Keratinocyte (primary cell): Measurements from ENCODE around the gene SMIM26.

DNA sequence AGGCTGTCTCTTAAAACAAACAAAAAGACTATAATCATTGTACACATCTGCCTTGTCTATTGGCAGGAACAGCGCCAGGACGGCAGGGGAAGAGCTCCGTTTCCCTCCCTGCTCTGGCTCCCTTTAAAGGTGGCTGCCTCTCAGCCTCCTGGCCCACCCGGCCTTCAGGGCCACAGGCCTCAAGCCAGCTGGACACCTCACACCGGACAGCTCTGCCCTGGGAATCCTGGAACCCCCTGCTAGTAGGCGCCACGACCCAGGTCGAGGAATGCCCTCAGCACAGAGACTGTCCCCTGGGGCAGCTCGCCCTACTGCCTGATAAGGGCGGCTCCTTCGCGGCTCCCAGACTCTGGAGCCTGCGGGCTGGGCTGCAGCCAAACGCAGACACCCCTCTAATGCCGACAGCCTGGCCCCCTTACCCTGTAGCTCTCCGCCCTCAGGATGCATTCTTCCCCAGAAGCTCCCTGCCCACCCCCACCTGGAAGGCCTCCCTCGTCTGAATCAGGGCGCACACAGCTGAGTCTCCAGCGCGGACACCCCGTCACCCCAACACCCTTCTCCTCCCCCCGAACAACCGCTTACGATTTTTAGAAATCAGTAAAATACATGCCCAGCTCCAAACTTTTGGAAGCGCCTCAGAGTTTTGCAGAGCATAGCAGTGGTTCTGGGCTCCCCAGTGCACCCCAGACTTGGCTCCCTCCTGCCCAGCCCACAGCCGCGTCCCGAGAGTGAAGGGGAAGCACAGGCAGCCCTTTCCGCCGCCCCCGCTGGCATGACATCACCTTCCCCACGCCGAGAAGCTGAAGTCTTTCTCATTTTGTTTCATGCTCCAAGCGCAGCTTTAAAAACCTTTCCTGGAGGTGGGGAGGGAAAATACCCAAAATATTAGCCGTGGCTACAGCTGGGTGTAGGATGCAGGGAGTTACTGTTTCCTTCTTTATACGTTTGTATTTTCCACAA is 73.3 kb downstream of the SNX5 start:
CAGE:
- cytosol, long polyA minus RNA = no peak
- cytosol, long polyA plus RNA = no peak
- long polyA plus RNA = no peak
- nucleus, long polyA minus RNA = no peak
- nucleus, long polyA plus RNA = no peak

DNA sequence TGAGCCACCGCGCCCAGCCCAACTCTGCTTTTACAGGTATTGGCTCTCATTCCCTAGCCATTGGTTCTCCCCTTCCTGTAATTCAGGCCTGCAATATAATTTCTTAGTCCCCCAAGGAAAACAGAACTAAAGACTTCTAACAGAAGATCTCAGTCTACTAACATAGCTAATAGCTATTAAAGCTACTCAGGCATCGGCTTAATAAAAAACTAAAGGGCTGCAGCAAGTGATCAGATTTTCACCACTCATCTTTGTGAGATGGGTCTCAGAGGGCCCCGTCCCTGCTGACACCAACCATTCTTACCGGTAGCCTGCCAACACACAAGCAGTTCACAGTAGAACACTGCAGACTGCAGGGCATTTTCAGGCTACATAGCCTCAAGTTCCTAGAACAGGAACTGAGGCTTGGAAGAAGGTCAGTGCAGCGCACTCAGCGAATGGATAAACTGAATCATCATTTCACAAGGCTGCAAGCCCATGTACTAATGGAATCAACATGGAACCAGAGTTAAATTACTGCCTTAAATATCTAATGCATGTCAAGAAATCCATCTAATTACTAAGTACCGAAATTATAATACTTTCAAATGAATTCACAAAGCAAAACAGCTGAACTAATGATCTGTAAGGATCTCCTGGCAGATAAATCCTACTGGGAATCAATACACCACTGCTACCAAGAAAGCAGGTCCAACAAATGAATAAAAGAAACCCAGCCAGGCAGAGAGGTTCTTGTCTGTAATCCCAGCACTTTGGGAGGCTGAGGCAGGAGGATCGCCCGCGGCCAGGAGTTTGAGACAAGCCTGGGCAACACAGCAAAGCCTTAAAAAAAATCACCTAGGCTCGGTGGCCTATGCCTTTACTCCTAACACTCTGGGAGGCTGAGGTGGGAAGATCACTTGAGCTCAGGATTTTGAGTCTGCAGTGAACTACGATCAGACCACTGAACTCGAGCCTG is 5.8 kb downstream of the SNX5 start:
CAGE:
- cytosol, long polyA minus RNA = no peak
- cytosol, long polyA plus RNA = no peak
- long polyA plus RNA = no peak
- nucleus, long polyA minus RNA = no peak
- nucleus, long polyA plus RNA = no peak

DNA sequence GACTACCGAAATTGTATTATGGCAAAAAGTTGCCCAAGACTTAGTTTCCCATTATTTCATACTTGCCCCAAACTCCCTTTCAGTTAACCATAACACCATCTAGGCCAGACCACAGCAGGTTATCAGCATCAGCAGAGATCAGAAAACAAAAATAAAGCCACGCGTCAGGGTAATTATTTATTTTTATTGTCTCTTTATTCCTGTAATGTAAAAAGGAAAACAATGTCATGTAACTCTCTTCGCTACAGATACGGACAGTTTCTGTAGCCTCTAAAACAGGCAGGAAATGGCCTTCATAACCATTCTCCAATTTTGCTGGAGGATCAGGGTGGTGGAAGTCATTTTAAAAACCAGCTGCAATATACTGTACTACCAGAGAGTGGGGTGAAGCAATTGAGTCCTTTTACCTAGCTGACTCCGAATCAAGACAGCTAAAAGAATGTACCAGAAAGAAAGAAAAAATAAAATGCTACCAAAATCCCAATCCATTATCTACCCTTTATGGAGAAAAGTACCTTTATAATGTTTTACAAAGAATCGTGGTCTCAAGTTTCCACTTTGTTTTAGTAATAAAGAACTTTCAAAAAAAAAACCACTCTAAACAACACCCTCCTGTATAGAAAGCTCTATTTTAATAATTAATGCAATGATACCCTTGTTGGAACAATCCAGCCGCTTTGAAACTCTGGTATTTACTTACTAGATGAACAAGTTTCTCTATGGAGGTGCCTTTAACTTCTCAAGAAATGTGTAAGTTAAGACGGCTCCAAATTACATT is 1.6 kb downstream of the SNX5 start:
CAGE:
- cytosol, long polyA minus RNA = no peak
- cytosol, long polyA plus RNA = no peak
- long polyA plus RNA = no peak
- nucleus, long polyA minus RNA = no peak
- nucleus, long polyA plus RNA = no peak

DNA sequence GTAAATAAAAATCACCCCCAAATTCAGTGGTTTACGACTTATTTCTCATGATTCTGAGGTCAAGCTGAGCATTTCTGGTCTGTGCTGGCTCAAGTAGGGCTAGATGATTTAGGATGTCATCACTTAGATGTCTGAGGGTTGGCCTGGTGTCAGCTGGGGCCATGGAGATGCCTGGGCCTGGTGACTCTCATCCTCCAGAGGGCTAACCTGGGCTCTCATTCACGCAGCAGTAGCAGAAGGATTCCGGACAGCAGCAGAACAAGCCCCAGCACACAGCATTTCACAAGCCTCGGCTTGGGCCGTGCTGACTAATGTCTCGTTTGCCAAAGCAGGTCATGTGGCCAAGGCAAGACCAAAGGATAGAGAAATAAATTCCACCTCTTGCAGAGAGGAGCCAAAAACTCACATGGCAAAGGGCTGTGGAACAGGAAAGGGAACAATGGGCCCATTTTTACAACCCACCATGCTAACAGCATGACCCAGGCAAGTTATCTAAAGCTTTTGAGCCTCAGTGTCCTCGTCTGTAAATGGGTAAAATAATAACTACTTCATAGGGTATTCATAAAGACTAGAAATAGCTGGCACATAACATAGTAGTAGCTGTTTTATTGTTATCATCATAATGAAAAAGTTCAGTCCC is 32.7 kb downstream of the MGME1 start:
CAGE:
- cytosol, long polyA minus RNA = no peak
- cytosol, long polyA plus RNA = no peak
- long polyA plus RNA = no peak
- nucleus, long polyA minus RNA = no peak
- nucleus, long polyA plus RNA = no peak

DNA sequence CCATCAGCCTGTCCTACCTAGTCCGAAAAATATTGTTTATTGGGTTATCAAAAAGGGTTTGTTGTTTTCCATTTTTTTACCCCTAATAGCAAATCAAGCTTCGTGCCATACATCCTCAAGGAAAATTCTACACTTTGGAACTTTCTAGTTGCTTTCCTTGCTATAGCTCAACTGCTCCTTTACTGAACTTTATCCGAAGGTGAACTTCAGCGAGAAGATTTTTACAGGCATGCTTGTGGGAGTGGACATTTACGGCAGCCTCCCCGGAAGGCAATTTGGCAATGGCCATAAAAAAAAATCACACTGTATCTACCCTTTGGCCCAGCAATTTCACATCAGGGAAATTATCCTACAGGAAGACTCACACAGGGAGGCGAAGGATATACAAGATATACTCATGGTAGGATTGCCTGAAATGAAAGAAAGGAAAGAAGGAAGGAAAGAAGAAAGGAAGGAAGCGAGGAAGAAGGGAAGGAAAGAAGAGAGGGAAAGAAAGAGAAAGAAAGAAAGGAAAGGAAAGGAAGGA is 25.9 kb downstream of the OVOL2 start:
CAGE:
- cytosol, long polyA minus RNA = no peak
- cytosol, long polyA plus RNA = no peak
- long polyA plus RNA = no peak
- nucleus, long polyA minus RNA = no peak
- nucleus, long polyA plus RNA = no peak

GRCh38 chr20:18298569-18299672 is 10.6 kb downstream of the ZNF133 start:
CAGE:
- cytosol, long polyA minus RNA = no peak
- cytosol, long polyA plus RNA = no peak
- long polyA plus RNA = no peak
- nucleus, long polyA minus RNA = start-site peak on the plus strand at chr20:18299092-18299165, 37 reads
- nucleus, long polyA plus RNA = no peak

GRCh38 chr20:18566798-18567865 is at the start of gene SMIM26:
SMIM26 (plus strand) TSS chr20:18567432.
CAGE:
- cytosol, long polyA minus RNA = start-site peak on the plus strand at chr20:18567451-18567458, 68 reads
- cytosol, long polyA plus RNA = start-site peak on the plus strand at chr20:18567416-18567586, 2,921 and 475 reads in 2 replicates
- long polyA plus RNA = start-site peak on the plus strand at chr20:18567431-18567486, 3,974 and 3,858 reads in 2 replicates
- nucleus, long polyA minus RNA = start-site peak on the plus strand at chr20:18567424-18567464, 21 reads
- nucleus, long polyA plus RNA = start-site peak on the plus strand at chr20:18567416-18567486, 936 and 1,294 reads in 2 replicates

DNA sequence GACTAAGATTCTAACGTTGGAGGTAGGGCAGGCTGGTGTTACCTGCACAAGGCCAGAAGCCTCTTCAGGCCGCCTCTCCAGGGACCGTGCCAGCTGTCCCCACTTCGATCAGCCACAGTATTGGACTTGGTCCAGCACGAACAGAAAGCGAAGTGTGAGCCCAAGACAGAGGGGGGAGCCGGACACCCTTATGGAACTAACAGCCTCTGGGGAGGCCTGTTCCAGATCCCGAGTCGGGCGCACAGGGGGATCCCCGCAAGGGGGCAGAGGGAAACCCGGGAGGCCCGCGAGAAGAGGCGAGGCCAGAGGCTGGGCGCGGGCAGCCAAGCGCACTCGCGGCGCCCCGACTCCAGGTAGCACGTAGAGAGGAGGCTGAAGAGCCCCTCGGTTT is 860 bp upstream of the SLC24A3 start:
CAGE:
- cytosol, long polyA minus RNA = no peak
- cytosol, long polyA plus RNA = no peak
- long polyA plus RNA = no peak
- nucleus, long polyA minus RNA = no peak
- nucleus, long polyA plus RNA = no peak

CAGE:
- cytosol, long polyA minus RNA = no peak
- cytosol, long polyA plus RNA = no peak
- long polyA plus RNA = no peak
- nucleus, long polyA minus RNA = no peak
- nucleus, long polyA plus RNA = no peak
These were observed 73.0 kb downstream of the SLC24A3 start for GRCh38 chr20:19285446-19285862.

DNA sequence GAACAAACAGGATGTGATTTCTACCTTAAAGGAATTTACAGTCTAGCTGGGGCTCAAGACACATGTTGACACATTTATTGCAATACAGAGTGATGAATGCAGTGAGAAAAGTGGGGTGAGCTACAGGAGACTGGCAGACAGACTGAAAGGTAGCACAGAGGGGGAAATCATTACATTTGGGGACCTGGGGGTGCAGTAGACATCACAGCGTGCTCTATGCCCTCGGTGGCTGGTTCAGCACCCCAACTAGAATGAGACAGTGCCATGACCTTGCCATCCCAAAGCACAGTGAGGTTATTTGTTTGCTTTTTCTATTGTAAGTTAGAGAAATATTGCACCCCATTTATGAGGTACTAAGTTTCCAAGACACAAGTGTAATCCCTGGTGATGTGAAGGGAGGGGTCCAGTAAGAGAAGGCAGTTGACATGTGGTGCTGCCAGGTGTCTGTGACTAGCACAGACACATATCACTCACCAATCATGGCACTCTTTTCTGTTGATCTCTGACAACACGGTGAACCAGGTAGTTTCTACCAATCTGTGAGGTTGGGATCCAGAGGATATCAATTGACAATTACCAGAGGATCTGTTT is 194.2 kb downstream of the SLC24A3 start:
CAGE:
- cytosol, long polyA minus RNA = no peak
- cytosol, long polyA plus RNA = no peak
- long polyA plus RNA = no peak
- nucleus, long polyA minus RNA = no peak
- nucleus, long polyA plus RNA = no peak

DNA sequence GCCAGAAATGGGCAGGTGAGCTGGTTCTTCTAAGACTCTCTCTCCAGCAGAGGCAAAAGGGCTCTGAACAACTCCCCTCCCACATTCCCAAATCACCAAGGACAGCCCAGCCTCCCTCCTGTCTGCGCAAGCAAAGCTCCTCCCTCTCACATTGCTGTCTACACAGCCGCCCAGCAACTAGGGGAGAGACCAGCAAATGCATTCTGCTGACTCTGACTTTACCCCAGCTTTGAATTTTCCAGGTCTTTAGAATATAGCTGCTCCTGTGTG is 205.9 kb upstream of the RIN2 start:
CAGE:
- cytosol, long polyA minus RNA = no peak
- cytosol, long polyA plus RNA = no peak
- long polyA plus RNA = no peak
- nucleus, long polyA minus RNA = no peak
- nucleus, long polyA plus RNA = no peak

DNA sequence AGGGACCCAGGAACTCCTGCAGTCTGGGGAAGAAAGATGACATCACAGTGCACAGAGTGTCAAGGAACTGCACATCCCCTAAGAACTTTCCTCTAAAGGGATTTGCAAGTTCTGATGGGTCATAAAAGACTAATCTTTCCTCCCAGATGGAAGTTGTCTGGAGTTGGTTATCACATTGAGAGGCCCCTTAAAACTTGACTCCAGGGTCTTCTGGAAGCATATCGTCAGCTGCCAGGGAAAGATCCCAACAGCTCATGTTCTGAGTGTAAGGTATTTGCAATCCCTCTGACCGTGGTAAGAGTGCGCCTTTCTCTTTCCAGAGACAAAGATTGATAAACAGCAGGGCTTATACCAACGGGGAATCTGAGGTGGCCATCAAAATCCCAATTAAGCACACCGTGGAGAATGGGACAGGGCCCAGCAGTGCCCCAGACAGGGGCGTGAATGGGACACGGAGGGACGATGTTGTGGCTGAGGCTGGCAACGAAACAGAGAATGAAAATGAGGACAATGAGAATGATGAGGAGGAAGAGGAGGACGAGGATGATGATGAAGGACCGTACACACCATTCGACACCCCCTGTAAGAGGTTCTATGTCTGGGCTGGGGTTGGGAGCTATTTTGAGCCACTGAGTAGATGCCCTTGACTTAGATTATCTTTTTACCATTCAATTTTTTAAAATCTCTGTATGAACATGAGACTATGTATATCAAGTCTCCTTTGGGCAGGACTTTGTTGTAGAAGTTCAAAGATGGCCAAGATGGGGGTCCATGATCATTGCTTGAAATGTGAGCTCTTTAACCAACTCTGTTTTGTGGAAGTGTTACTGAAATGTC is 73.1 kb upstream of the RIN2 start:
CAGE:
- cytosol, long polyA minus RNA = no peak
- cytosol, long polyA plus RNA = no peak
- long polyA plus RNA = no peak
- nucleus, long polyA minus RNA = no peak
- nucleus, long polyA plus RNA = no peak

CAGE:
- cytosol, long polyA minus RNA = no peak
- cytosol, long polyA plus RNA = no peak
- long polyA plus RNA = no peak
- nucleus, long polyA minus RNA = no peak
- nucleus, long polyA plus RNA = no peak
These were observed 856 bp downstream of the RIN2 start for GRCh38 chr20:19758807-19759421.

DNA sequence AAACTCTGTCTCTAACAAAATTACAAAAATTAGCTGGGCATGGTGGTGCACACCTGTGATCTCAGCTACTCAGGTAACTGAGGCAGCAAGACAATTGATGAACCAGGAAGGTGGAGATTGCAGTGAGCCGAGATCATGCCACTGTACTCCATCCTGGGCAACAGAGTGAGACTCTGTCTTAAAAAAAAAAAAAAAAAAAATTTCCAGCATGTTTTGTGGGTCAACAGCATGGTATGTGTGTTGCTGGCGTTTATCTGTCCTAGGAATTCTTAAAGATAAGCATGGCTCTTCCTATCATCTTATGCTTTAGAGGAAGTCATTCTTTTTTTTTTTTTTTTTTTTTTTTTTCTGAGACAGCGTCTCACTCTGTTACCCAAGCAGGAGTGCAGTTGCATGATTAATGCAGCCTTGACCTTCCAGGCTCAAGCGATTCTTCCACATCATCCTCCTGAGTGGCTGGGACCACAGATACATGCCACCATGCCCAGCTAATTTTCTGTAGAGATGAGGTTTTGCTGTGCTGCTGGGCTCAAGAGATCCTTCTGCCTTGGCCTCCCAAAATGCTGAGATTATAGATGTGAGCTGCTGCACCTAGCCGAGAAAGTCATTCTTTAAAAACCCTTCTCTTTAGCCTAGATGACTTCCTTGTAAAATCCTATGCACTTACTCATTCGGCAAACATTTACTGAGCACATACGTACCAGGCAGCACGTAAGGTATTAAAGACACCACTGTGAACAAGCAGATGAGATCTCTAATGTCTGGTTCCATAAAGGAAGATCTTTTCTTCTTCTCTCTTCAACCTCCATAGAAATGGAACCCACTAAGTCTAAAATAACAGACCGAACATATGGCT is 122.2 kb downstream of the RIN2 start:
CAGE:
- cytosol, long polyA minus RNA = no peak
- cytosol, long polyA plus RNA = no peak
- long polyA plus RNA = no peak
- nucleus, long polyA minus RNA = start-site peak on the plus strand centred at position 488 of the sequence, 7 bp wide, 6 reads
- nucleus, long polyA plus RNA = no peak

CAGE:
- cytosol, long polyA minus RNA = start-site peak on the plus strand at chr20:19975274-19975366, 764 reads
- cytosol, long polyA plus RNA = start-site peak on the plus strand at chr20:19975199-19975374, 1,416 and 962 reads in 2 replicates
- long polyA plus RNA = start-site peak on the plus strand at chr20:19975195-19975400, 1,816 and 1,346 reads in 2 replicates
- nucleus, long polyA minus RNA = start-site peak on the plus strand at chr20:19975274-19975352, 614 reads
- nucleus, long polyA plus RNA = start-site peak on the plus strand at chr20:19975250-19975375, 1,282 and 2,520 reads in 2 replicates
These were observed 42.3 kb upstream of the NAA20 start for GRCh38 chr20:19974614-19975425.

DNA sequence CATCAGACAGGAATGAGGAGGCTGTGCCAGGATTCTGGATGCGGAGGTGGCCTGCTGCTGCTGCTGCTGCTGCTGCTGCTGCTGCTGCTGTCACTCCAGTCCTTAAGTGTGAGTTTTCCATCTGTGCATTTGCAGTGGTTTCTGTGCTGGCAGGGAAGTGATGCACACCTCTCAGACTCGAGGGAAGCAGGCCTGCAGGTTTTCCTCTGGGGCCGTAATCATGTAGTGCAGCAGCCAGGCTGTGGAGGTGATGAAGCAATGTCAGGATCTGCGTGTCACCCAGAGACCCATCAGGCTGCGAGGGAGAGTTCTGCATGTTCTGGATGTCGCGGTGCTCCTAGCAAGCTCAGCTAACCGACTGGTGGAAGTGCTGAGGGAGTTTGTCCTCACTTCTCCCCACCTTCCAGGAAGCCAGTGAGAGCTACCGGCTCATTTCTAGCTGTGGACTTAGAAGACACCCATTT is 32.1 kb downstream of the CFAP61 start:
CAGE:
- cytosol, long polyA minus RNA = no peak
- cytosol, long polyA plus RNA = no peak
- long polyA plus RNA = no peak
- nucleus, long polyA minus RNA = no peak
- nucleus, long polyA plus RNA = no peak

DNA sequence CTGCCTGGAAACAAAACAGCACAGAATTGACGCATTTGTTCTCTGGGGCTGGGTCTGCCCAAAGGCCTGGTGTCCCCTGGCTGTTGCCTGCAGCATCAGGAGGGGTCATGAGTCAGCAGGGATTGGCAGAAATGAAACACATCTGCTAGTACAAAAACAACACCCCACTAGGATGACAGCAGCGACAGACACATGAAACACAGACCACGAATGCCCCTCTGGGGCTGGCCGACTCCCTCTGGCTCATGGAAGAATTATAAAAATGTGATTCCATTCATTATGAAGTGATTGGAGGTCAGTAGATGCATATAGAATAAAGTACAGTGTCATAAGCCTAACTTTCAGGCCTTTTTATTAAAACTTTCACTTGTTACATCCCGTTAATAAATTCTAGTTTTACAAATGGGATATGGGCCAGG is 157.5 kb upstream of the INSM1 start:
CAGE:
- cytosol, long polyA minus RNA = no peak
- cytosol, long polyA plus RNA = no peak
- long polyA plus RNA = no peak
- nucleus, long polyA minus RNA = no peak
- nucleus, long polyA plus RNA = no peak

DNA sequence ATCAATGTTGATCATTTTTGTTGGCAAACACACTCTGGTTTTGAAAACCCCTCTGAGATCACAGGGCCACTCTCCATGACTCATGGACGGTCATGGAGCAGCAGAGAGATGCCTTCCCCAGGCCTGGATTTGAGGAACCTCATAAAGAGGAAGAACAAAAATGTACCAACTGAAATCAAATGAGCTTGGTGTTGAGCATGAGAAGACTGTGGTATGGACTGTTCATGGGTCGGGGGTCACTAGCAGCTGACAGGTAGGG is 112.8 kb upstream of the INSM1 start:
CAGE:
- cytosol, long polyA minus RNA = no peak
- cytosol, long polyA plus RNA = no peak
- long polyA plus RNA = no peak
- nucleus, long polyA minus RNA = no peak
- nucleus, long polyA plus RNA = no peak

DNA sequence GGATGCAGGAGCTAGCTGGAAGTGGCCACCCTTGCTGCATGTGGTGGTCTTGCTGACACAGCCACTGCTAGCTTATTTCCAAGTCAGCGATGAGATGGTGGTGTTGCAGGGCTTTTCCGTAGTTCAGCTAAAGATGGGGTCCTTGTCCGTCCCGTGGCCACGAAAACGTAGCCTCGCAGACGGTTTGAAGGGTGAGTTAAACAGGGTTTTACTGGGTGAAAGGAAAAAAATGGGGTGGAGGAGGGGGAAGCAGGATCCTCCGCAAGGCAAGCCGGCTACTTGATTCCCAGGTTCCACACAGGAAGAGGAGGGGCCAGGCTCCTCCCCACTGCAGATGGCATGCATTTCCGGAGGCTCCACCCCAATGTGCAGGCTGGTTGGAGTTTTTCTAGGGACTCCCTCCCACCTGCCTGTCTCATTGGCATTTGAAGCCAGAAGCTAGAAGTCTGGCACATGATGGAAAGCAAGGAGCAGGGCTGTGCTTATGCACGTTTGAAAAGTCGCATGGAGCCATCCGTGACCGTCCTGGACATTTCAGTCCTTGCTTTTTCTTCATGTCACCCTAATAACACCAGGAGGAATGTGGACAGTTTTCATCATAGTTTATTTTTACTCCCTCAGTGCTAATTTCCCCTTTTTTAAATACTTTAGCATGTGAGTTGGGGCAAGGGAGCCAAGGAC is 100.2 kb upstream of the INSM1 start:
CAGE:
- cytosol, long polyA minus RNA = no peak
- cytosol, long polyA plus RNA = no peak
- long polyA plus RNA = no peak
- nucleus, long polyA minus RNA = no peak
- nucleus, long polyA plus RNA = no peak

DNA sequence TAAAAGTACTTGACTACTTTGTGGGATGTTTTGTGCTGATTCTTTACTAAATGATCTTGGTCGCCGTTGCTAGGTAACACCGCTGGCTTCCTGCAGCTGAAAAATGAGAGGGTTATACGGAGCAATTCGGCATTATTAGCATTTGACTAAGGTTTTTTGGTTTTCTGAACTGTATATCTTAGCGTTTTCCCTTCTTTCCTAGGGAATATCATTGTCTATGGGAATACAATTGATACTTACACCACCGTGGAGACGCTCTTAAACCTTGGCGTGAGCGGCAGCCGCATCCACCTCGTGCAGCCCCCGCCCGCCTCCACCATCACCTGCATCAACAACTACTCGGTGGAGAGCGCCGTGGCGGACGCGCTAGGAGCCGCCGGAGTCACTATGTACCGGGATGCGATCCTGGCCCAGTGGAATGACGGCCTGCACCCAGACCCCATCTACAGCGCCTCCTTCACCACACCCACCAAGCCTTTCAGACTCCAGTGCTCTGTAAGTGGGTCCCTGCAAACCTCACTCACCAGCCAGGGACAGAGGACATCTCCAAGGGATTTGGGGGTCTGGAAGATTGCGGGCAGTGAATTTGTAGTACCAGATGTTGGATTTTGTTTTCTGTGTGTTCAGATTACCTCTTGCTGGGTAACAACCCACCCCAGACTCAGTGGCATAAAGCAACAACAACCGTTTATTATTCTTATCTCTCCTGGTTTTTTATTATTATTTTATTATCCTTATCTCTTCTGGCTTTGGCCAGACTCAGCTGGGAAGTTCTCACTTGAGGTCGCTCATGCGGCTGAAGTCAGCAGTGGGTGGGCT is 90.7 kb upstream of the INSM1 start:
CAGE:
- cytosol, long polyA minus RNA = no peak
- cytosol, long polyA plus RNA = no peak
- long polyA plus RNA = no peak
- nucleus, long polyA minus RNA = no peak
- nucleus, long polyA plus RNA = no peak